Thoracic aorta (tissue), 1 donor: ENCODE measurements around the genes TACO1 and CSH2.

DNA sequence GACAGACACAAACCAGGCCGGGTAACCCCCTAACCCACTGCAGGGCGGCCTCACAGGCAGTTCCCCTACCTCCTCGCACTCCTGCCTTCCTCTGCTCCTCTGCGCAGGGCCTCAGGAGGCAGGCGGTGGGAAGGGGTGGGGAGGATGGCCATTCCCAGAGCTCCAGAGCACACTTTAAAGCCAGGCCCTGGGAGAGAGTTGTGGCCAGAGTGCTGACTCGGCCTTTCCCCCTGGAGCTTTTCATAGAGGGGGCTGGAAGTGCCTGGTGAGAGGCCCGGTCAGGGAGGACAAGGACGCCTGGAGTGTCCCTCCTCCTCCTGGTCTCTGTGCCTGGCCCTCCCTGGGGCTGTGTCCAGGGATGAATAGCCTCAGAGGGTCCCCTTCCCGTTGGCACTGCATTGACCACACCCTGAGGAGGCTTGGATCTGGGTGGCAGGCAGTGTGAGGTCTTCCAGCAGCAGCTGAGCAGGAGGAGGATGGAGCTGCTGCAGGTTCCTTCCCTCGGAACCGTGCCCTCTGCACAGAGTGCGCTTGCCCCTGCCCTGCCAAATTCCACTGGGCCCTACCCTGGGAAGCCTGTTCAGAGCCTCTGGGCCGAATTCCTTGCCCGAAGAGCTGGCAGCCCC, 1.8 kb downstream of the MRC2 start:
- RAMPAGE, long total RNA = no peak

DNA sequence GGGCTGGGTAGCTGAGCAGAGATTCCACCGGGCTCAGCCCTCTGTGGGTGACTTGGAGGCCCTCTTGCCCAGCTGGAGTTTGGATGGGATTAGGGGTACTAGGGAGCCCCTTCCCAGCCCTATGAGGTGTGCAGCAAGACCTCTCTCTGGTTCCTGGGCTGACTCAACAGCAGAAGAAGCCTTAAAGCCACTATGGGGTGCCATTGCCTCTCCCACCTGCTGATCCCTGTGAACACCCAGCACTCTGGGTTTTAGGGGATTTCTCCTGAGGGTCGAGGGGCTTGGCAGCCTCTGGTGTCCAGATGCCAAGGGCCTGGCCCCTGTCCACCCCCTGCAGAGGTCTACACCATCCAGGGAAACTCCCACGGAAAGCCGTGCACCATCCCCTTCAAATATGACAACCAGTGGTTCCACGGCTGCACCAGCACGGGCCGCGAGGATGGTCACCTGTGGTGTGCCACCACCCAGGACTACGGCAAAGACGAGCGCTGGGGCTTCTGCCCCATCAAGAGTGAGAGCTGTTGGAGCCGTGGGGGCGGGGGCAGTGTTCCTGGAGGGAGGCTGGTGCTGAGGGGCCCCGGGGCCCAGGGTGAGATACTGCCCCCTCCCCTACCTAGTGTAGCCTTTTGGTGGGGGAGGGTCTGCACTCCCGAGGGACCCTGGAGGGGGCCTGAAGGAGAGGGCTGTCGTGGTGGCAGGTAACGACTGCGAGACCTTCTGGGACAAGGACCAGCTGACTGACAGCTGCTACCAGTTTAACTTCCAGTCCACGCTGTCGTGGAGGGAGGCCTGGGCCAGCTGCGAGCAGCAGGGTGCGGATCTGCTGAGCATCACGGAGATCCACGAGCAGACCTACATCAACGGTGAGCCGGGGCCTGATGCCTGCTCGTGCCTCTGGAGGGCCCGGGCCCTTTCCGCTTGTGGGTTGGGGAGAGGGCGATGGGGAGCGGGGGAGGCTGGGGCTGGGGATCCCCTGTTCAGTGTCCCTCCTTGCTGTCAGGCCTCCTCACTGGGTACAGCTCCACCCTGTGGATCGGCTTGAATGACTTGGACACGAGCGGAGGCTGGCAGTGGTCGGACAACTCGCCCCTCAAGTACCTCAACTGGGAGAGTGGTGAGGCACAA, 38.6 kb downstream of the MRC2 start:
- RAMPAGE, long total RNA = start-site peak on the plus strand centred at position 430 of the sequence, 183 bp wide, 19 reads; start-site peak on the plus strand centred at position 776 of the sequence, 170 bp wide, 19 reads

DNA sequence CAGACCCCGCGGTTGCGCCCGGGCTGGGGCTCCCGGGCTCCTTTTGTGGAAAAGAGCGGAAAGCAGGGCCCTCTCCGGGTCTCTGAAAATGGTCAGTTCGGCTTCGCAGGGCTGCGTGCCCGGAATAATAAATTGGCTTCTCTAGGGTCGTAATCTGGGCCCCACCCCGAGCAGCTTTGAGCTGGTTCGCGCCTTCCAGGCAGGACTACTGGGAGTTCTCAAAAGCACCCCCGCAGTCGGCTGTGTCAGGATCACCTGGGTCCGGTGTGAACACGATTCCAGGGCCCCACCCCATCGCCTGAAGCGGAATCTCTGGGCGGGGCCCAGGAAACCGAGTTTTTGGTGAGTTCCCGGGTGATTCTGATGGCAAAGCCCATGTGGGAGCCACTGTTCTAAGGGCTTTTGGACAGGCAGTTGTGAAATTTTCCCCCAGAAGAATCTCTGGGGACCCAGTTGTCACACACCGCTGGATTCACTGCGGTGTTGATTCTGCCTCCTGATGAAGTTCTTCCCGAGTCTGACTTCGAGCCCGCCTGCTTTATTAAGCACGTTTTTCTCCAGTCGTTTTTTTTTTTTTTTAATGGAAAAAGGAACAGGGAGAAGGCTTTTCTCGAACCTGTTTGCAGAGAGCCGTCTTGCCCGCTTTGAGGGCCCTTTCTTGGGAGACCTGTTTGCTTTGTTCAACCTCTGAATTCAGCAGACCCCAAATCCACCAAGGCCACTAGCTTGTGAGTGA, 77.1 kb downstream of the MRC2 start:
- RAMPAGE, long total RNA = no peak

- RAMPAGE, long total RNA = no peak
Observed at GRCh38 chr17:62800607-62801099, 7.5 kb downstream of the MARCHF10 start.

DNA sequence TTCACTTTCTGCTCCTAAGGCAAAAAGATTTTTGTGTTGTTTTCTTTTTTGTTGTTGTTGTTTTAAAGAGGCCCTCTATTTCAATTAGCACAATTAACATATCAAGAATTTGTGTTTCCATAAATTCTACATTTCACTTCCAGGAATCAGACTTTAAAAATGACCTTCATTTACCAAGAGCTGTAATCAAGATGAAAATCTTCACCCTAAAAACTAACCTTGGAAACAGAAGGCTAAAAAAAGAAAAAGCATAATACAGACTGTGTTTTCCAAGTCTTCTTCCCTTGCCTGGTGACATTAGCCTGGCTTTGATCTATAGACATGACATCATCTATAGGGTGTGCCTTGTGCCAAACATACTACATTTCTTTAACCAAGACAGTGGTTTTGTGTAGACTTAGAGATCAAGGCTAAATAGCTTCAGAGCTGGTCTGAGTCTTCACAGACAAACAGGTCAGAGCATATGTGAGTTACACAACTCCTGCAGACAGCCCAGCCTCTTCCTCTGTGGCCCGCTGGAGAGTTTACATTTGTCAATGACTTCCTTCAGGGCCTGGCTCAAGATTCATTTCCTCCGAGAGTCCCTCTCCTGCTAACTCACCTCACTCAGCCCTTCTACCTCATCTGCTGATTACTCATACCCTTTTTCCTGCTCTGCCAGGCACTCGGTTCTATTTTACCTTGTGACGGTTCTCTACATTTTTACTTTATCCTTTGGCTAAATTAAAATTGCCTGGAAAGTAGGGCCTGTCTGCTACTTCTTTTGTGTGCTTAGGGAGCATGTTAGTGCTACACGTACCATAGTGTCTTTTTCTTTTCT, 73.2 kb upstream of the TANC2 start:
- RAMPAGE, long total RNA = no peak

- RAMPAGE, long total RNA = no peak
Observed at GRCh38 chr17:63389354-63389963, 56.6 kb downstream of the CYB561 start.

GRCh38 chr17:63598313-63598874, 2.3 kb upstream of the TACO1 start:
- RAMPAGE, long total RNA = no peak

- RAMPAGE, long total RNA = start-site peak on the plus strand at chr17:63600872-63600922, 39 reads
Observed at GRCh38 chr17:63600446-63601848, at the start of gene TACO1. TACO1 (plus strand) TSS chr17:63600895.

DNA sequence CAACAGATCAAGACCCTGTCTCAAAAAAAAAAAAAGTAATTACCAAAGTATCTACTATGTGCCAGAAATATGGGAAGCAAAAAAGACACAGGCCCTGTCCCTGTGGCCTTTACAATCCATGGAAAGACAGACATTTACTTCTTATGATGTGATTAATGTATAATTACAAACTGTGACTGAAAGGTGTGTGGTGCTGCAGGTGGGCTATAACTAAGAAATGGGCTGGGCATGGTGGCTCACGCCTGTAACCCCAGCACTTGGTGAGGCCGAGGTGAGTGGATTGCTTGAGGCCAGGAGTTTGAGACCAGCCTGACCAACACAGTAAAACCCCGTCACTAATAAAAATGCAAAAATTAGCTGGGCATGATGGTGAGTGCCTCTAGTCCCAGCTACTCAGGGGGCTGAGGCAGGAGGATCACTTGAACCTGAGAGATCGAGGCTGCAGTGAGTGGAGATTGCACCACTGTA, 29.8 kb downstream of the LIMD2 start:
- RAMPAGE, long total RNA = no peak

DNA sequence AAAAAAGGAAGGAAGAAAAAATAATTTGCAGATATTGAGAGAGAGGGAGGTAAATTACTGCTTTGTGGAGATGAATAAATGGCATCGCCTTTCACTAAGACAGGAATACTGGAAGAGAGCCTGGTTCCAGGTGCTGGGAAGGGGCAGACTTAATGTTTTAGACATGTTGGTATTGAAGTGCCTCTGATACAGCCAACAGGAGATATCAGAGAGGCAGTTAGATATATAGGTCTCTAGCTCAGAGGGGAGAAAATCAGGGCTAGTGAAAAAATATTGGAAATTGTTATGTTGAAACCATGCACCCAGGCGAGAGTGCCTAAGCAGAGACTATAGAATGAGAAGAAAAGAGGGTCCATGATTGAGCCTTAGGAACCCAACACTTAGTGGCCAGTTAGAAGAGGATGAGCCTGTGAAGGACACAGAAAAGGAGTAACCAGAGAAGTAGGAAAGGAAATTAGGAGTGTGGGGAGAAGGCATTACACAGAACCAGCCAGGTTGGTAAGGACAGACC, 27.6 kb downstream of the LIMD2 start:
- RAMPAGE, long total RNA = no peak

- RAMPAGE, long total RNA = no peak
Observed at GRCh38 chr17:63681156-63681878, 18.6 kb downstream of the LIMD2 start.

DNA sequence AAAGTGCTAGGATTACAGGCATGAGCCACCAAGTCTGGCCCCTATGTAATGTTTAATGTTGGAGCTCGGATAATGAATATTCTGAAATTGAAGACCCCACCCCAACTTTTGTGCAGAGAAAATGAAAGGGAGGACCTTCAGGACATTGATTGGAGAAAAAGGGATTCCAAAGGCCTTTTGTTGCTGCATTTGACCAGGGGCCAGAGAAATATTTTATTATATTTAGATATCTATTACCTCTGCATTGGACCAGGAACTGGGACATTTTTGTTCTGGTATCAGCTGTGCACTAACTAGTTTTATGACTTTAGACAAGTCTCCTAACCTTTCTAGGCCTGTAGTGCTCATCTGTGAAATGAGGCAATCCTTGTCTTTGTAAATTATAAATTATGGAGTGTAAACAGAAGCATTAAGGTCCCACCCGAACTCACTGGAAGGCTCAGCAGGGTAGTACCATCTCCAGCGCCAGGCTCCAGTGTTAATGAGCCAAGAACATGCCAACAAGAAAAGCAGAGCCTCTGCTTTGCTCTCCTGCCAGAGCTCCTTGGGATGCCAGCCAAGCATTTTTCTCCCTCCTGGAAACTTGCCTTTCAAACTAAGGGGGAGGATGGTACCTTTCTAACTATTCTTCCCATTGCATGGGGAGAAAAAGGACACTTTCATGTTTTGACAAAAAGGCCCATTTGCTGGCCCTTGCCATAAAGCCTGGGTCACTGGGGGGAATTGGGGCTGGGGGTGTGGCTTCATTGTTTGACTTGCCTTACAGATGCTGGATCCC, 15.0 kb downstream of the LIMD2 start:
- RAMPAGE, long total RNA = no peak

DNA sequence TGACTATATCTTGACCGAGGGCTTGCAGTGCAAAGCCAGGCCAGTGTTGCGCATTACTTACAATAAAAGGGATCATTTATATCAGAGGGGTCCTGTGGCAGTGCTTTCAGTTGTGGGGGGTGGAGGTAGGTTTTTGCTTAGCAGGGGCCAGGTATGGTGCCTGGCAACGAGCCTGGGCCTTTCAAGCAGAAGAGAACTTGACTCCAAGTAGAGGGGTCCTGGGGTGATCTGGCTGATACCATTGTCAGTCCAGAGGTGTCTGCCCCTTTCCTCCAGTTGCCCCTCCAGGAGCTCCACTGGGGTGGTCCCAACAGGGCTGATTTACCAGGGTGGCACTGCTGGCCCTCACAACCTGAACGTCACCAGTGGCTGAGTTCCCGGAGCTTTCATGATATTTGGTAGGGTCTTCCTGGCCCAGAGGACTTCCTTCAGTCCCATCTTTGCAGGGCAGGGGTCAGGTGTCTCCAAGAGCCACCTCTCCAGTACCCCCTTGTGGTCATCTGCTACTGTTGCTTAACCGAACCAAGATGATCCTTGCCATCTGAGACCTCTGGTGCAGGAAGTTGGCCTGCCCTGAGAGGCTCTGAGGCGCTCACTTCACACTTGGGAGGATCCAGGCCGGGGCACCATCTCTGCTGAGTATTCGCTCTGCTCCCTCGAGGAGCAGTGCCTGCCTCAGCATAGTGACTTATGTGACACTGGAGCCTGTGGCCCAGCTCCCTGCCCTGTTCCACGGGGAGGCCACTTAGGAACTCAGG, 3.5 kb downstream of the LIMD2 start:
- RAMPAGE, long total RNA = no peak

GRCh38 chr17:63706147-63706613, 6.3 kb upstream of the LIMD2 start:
- RAMPAGE, long total RNA = no peak

DNA sequence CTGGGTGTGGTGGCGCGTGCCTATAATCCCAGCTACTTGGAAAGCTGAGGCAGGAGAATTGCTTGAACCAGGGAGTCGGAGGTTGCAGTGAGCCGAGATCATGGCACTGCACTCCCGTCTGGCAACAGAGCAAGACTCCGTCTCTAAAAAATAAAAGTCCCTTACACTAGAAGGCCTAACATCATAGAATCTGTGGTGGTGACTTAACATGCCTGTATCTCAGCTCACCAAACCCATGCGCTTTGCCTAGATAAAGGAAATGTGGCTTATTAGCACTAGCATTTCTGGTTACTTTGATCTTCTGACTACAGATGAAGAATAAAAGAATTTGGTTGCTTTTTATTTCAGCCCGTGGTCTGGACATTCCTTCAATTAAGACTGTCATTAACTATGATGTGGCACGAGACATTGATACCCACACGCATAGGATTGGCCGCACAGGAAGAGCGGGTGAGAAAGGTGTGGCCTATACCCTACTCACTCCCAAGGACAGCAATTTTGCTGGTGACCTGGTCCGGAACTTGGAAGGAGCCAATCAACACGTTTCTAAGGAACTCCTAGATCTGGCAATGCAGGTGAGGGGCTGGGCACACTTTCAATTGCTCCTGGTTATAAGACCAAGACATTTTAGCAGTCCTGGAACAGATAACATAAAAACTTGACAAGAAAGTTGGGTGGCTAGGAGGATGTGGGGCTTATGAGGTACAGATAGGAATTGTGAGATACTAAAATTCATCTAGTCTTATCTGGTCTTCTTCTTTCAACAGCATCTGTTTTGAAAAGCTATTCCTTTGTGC, 14.2 kb upstream of the PSMC5 start:
- RAMPAGE, long total RNA = no peak

- RAMPAGE, long total RNA = no peak
Observed at GRCh38 chr17:63818633-63819073, 8.6 kb upstream of the PSMC5 start.

GRCh38 chr17:63839194-63839843, 3.2 kb downstream of the SMARCD2 start:
- RAMPAGE, long total RNA = no peak

GRCh38 chr17:63873610-63873967, at the start of gene CSH2:
CSH2 (minus strand) TSS chr17:63873677.
- RAMPAGE, long total RNA = no peak

DNA sequence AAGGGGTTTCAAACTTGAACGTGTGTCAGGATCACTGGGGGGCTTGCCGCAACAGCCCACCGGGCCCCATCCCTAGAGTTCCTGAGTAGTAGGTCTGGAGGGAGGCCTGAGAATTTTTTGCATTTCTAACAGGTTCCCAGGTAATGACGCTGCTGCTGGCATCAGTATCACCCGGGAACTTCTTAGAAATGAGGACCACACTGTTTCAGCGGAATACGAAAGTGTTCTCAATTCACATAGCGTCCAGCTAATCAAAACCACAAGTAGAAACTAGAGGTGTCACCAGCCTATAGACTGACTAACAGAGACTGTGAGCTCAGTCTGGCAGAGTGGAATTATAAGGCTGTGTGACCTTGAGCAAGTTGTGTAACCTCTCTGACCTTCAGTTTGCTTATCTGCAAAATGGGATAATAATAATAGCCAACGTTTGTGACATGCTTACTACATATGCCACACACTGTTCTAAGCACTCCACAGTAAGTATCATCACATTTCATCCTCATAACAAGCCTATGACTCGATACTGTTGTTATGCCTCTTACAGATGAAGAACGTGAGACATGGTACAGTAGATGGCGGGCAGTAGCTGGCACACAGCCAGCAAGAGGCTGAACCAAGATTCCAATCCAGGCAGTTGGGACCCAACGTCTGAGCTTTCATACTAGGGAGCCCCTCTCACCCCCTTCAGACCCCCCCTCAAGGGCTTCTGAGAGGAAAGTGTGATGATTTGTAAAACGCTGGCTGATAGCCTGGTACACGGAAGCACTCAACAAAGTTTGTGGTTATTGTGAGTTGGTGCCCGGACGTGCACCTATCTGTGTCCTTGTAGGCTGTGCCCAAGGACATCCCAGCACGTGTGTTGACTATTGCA, 4.6 kb upstream of the ICAM2 start:
- RAMPAGE, long total RNA = no peak

DNA sequence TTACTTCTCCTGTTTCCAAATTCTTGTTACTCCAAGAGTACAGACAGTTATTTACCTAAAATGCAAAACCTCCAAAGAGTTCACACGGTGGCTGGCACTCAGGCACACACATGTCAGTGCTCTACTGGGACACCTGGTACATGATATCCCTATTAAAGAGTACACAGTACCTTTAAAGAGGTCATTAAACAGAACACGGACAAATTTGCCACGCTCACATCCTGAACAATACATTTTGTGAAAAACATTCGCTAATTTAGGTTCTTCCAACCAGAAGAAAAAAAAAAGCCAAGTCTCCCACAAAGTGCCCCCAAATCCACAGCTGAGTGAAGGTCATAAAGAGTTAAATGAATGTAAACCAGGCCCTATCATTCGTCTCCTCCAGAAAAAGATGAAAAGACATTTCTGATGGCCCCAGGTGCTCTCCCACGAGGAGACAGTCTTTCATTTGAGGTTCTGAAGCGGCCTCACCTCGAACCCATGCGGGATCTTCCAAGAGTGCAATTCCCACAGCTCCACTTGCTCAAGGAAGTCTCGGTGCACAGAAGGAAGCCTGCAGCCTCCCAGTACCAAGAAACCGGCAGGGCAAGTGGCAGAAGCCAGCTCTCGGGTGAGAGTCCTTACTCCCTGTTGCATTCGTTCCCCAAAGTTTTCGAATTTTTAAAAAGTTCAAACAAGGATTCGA, 974 bp downstream of the ERN1 start:
- RAMPAGE, long total RNA = no peak